ENCODE results near the genes CLEC2D, CLEC12A, TAS2R14, PRB3 and ETV6.

DNA sequence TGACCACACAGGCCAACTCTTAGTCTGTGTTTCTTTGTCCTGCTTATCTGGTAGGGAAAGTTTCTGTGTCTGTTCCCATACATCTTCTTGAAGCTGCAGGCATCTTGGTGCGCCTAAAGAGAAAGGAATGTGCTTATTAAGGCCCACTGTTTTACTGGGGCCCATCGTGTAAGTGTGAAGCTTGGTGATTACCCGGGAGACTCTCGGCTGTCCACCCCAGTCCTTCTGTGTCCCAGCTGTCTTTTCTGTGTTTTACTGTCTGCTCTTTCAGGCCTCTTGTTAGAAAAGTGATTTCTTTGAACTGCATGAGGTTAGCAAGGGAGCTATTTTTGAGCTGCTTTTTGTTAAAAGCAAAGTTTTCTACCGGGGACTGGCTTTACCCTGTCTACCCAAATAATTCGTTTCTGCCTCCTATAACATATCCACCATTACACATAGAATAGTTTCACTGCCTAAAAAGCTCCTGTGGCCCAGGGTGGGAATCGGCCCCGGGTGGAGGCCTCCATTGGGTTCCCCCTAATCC, 22.2 kb upstream of the CLEC2D start:
- RAMPAGE, long total RNA, result no peak
- RRBS, result 8% methylated on average over 2 of the region's 8 CpGs

- RAMPAGE, long total RNA, result no peak
- RRBS, result no CpG with 5 or more reads among the region's 5 CpGs
Observed at GRCh38 chr12:9651251-9652028, 18.1 kb upstream of the CLEC2D start.

GRCh38 chr12:9669421-9669898, at the start of gene CLEC2D:
Gene CLEC2D (plus strand): TSS chr12:9669713.
- RAMPAGE, long total RNA, result no peak
- RRBS, result no CpG with 5 or more reads among the region's 5 CpGs

GRCh38 chr12:9794345-9794885, 32.9 kb upstream of the KLRF1 start:
- RAMPAGE, long total RNA, result no peak
- RRBS, result no CpG with 5 or more reads among the region's 2 CpGs

DNA sequence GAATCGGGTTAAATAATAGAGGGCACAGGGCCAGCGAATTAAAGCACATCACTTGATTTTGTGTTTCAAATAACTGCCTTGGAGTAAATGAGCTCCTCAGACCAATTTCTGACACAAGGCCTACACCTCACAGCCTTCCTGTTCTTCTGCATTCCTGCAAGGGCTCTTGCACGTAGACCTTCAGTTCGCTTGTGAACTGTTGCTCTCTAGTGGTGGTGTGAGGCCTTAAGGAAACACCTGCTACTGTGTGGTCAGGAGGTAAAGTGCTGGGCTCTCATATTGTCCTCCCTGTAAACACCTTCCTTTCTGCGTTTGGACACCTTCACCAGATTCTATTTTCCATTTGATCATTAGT, 29.3 kb upstream of the KLRF1 start:
- RAMPAGE, long total RNA, result no peak
- RRBS, result no CpG with 5 or more reads among the region's 5 CpGs

DNA sequence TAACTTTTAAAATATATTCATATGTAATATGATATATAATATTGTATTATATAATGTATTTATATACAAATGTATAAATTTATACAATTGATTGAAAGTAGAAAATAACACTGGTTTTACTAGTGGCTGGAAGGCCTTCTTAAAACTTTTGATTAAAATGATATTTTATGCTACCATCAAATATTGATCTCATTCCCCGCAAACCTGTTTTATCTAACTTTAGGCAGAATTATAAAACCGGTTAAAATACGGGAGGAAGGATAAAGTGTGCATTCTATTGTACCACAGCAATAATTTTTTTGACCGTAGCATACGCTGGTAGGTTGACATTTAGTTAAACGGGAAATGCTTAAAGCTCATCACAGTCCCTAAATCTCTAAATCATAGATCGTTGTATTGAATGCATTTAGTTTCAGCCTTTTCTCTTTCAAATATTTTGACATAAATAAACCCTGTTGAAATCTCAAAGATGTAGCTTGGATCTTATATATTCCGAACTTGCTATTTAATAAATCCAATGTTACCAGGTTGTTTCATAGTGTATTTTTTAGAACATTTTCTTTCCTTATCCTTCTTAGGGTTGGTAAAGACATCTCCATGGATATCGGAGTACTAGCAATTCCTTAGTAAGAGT, 913 bp downstream of the CLEC2B start:
- RAMPAGE, long total RNA, result no peak
- RRBS, result no CpG with 5 or more reads among the region's 9 CpGs

DNA sequence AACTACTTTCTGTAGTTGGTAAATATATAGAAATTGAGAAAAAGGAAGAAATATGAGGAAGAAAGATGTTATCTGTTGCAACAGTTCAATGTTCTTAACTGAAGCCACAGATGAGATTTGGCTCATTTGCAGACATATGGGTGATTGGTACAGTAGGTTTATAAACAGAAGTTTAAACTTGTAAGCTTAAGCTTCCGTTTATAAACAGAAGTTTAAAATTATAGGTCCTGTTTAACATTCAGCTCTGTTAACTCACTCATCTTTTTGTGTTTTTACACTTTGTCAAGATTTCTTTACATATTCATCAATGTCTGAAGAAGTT, at the start of gene CLEC12A:
Gene CLEC12A, plus strand, starts transcription at position 120 of the 322 bp plus-strand sequence.
- RAMPAGE, long total RNA, result no peak
- RRBS, result no CpG with 5 or more reads among the region's 1 CpG

DNA sequence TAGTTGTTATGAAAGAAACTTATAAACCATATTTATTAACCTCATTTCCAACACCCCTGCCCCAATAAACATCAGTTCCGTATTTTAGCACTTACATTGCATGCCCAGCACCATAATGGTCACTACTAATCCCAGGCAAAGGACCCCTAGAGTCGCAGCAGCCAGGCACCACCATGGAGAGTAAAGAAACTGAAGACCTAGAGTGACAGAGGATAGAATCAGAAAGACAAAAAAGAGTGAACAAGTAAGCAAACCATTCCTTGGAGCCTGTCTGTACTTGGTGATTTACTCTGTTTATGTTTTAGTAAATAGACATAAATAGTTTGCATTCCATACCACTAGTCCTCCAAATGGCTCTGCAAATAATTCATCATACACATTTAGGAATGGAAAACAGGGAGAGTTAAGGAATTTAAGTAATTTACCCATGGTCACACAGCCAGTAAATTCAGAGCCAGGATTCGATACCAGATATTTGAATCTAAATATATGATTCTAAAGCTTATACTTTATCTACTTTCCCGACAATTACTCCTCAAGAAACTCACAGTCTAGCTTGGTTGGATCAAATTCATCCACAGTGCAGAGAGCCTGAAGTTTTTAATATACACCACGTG, 2.8 kb downstream of the OLR1 start:
- RAMPAGE, long total RNA, result no peak
- RRBS, result no CpG with 5 or more reads among the region's 5 CpGs

DNA sequence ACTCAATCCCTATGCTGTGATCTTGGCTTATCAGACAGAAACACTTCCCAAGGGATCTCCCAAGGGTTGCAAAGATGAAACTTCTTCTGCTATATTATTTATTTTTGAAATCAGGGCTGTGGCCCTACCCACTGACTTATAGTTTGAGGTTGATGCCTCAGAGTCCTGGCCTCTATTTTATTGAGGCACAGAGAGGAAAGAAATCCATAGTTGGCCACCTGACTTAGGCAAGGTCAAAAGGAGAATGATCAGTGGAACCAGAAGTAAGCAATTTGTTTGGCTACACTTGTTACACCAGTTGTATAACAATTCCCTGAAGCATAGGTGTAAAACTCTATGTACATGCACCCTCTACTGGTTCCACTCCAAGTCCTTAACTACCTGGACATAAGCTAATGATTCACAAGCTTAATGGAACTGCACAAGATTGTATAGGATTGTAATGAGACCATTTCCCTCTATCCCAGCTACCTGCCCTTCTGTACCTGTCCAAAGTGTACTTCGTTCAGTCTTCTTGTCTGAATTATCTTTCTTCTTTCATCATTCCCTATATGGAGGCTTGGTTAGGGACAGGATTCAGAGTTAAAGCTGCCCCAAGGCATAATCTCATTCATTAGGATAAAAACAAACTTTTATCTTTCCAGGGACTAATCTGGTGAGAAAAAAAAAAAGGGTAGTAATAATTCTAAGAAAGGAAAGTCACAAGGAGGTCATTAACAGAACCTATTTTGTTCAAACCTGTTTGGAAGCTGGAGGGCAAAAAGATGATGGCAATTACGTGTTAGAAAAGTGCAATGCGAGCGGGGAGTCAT, 3.0 kb upstream of the TMEM52B start:
- RAMPAGE, long total RNA, result no peak
- RRBS, result no CpG with 5 or more reads among the region's 4 CpGs

DNA sequence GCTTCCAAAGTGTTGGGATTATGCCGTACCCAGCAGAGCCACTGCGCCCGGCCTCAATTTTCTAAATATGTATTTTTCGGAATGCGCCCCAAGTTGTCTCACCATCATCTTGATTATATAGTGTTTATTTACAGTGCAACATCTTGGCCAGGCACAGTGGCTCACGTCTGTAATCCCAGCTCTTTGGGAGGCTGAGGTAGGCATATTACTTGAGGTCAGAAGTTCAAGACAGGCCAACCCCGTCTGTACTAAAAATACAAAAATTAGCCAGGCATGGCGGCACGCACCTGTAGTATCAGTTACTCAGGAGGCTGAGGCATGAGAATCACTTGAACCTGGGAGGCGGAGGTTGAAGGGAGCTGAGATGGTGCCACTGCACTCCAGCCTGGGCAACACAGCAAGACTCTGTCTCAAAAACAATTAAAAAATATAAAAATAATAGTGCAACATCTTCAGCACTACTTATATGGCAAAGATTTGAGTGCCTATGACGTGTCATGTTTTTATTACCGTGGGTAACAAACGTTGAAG, 2.8 kb downstream of the KLRD1 start:
- RAMPAGE, long total RNA, result no peak
- RRBS, result no CpG with 5 or more reads among the region's 13 CpGs

DNA sequence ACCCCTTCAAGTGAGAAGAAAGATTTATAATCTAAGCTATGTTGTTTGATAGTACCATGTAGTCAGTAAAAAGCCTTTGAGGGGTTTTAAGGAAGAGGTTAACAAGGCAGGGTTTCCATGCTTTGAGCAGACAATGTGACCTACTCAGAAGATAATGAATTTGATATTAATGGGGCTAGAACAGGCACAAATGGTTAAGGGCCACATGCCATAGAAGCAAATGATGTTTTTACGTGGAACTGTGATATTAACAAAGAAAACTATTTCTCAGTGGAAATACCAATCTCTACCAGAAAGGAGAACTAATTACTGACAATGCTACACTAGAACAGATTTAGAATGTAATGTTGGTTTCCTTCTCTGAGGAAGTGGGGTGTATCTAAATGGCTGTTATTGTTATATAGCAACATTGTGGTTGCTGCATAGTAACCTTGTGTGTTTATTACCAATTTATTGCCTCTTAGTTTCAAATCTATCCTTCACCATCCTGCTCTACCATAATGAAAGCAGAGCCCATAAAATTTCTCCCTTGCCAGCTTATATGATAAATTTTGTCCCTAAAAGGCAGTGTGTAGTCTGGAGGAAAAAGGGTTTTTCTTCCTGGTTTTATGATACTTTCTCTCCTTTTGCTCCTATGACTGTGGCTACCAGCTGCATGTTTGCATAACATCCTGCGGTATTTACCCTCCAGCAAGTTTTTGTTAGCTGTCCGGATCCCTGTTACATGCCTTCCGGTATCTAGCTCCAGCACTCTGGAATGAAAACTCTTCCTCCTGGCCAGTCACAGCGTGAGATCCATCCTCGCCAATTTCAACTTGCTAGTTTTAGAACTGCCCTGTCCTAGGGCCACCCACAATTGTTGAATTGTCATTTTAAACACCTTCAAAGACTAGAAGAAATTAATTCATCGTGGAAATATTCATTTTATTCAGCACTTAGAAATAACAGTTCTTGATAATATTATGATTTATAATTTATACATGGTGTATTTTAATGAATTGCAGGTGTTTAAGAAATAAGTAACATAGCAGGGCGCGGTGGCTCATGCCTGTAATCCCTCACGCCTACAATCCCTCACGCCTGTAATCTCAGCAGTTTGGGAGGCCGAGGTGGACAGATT, 5.7 kb upstream of the KLRK1 start:
- RAMPAGE, long total RNA, result no peak
- RRBS, result no CpG with 5 or more reads among the region's 12 CpGs

DNA sequence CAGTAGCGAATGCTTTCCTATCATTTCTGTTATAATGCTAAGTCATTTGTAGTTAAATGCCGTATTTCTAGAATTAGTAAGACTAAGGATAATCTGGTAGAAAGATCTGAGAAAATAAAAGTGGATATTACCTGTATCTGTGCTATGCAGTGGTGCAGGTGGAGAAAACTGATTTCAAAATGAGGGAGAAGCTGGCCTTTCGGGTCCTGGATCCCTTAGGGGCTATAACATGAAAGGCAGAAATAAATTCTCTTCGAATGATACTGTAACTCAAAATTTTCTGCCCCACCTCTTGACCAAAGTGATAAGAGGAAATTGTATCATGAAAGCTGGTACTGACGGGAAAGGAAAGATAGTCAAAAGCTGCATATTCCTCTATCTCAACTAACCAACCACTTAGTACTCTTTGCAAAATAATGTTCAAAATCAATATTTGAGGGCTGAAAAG, 14.0 kb downstream of the MAGOHB start:
- RAMPAGE, long total RNA, result no peak
- RRBS, result no CpG with 5 or more reads among the region's 5 CpGs

DNA sequence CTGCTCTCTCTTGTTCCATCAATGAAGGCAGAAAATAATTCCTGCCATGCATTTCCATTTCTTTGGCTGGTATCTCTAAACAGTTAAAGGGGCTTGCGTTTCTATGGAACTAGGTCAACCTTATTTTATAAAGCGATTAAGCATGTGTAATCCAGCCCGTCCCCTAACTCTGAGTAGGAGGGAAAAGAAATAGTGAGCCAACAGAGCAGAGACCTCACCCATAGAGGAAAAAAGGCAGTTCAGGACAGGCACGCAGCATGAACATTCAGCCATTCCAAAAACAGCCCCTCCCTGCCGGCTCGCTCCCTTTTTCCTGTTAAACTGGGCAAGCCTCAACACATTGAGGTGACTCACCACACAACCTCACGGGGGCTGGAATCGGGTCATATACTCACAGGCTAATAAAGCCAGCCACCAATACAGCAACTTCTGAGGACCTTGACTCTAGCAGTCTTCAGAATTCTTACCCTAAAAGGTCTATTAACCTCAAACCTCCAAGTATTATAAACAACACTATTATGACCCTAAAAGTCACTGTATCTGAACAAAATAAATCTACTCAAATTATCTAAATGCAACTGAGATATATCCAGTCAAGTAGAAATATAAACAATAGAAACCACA, 6.5 kb downstream of the YBX3 start:
- RAMPAGE, long total RNA, result no peak
- RRBS, result no CpG with 5 or more reads among the region's 8 CpGs

GRCh38 chr12:10939010-10939585, at the start of gene TAS2R14:
Gene TAS2R14 (minus strand): TSS chr12:10939263.
- RAMPAGE, long total RNA, result no peak
- RRBS, result no CpG with 5 or more reads among the region's 5 CpGs

GRCh38 chr12:11269539-11269950, at the start of gene PRB3:
Gene PRB3 (minus strand): TSS chr12:11269707.
- RAMPAGE, long total RNA, result no peak
- RRBS, result no CpG with 5 or more reads among the region's 1 CpG

DNA sequence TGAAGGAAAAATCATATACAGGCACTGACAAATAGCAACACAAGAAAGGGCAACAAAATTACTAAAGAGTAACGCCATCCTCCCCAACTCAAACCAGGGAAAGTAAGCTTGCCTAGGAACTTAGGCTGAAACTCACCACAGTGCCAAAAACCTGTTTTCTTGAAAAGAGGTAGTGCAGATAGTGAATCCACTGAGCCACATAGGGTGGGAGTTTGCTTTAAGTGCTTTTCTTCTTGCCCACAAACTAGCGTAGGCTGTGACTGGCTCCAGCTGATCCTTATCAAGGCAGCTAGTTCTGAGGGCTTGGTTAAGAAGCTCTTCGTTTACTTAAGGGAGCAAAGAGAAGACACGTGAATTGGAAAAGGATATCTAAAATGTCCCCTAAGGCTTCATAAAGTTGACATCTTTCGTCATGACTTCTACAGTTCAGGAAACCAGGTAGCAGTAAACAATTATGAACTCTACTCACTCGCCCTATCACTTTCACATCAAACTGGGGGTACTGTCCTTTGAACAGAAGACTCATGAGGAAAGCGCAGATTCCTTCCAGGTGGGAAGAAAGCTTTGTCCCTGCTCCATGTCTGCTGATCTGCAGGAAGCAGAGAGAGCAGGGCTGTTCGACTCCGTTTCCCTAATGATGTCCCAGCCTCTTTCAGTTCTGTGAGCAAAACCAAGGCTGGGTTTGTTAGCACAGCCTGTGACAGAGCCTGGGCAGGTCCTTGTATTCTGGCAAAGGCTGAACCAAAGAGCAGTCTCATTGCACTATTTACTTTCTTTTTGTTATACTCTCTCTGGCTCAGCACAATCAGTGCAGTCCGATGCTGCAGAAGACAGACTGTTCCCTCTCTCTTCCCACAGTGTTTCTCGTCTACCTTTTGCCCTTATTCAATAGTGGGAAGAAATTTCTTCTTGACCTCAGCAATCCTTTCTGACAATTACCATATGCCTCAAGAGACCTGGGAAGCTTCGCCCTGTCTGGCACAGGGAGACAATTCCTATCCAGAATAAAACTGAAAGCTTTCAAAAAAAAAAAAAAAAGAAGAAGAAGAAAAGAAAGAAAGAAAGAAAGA, 93.5 kb upstream of the ETV6 start:
- RAMPAGE, long total RNA, result no peak
- RRBS, result no CpG with 5 or more reads among the region's 12 CpGs

- RAMPAGE, long total RNA, result no peak
- RRBS, result 7% methylated on average over 46 of the region's 80 CpGs
Observed at GRCh38 chr12:11649489-11650361, at the start of gene ETV6. Gene ETV6 (plus strand): TSS chr12:11649674.

DNA sequence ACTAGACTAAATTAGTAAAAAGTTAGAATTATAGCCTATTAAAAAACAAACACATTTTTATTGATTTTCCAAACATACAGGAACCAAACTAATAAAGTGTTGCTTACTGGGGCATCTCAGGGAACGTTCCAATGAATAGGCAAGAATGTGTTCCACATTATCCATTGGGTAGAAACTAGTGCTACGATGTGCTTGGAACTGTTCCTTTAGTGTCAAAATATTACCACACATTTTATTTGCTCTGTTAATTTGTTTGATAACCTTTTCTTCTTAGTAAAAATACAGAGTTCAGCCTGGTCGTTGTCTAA, 5.9 kb downstream of the ETV6 start:
- RAMPAGE, long total RNA, result no peak
- RRBS, result no CpG with 5 or more reads among the region's 3 CpGs

DNA sequence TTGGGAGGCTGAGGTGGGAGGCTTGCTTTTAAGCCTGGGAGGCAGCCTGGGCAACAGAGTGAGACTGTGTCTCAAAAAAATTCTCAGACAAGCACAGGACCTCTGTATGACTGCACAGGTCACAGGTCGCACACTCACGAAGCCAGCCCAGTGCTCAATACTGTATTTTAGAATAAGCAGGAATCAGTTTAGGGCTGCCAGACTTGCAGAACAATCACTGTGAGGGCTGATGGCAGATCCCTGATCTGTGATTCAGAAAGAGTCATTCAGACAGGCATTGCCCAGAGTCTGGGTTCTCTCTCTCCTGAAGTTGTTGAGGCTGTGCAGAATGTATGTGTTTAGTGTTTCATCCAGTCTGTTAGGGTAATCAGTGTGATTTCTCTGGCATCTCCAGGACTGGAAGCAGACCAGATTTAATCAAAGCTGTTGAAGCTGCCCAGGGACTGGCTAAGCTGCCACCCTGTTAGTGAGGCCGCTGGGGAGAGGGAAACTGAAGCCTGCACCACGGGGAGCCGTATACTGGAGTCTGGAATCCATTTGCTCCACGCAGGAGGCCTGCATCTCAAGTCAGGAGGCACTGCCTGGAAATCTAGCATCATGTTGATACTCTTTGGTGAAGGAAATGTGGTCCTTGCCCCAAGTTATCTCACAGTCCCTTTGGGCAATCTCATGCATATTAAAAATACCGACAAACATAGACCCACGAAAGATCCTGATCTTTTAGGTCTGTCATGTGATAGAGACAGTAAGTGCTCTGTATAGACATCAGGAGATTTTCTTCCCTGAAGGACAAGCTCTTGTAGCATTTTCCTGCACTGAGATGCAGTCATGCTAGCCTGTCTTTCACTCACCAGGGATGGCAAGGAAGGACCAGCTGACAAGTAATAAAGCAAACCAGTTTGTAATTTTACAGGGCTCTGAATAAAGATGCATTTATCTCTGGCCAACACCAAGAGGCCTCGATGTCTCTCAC, 69.5 kb downstream of the ETV6 start:
- RAMPAGE, long total RNA, result no peak
- RRBS, result no CpG with 5 or more reads among the region's 9 CpGs

GRCh38 chr12:11749772-11750753, 100.6 kb downstream of the ETV6 start:
- RAMPAGE, long total RNA, result no peak
- RRBS, result no CpG with 5 or more reads among the region's 13 CpGs

Data from cardiac muscle cell (in vitro differentiated cells and primary cell).